HTR-8/SVneo (cell line): ENCODE data around the gene MTMR2.

GRCh38 chr11:95923417-95924278, at the start of gene MTMR2:
Gene MTMR2 (minus strand): TSS chr11:95924107.
- RRBS = under 1% methylated on average over 24 of the region's 55 CpGs

GRCh38 chr11:96057779-96058284, 133.9 kb upstream of the MTMR2 start:
- RRBS = no CpG with 5 or more reads among the region's 2 CpGs

DNA sequence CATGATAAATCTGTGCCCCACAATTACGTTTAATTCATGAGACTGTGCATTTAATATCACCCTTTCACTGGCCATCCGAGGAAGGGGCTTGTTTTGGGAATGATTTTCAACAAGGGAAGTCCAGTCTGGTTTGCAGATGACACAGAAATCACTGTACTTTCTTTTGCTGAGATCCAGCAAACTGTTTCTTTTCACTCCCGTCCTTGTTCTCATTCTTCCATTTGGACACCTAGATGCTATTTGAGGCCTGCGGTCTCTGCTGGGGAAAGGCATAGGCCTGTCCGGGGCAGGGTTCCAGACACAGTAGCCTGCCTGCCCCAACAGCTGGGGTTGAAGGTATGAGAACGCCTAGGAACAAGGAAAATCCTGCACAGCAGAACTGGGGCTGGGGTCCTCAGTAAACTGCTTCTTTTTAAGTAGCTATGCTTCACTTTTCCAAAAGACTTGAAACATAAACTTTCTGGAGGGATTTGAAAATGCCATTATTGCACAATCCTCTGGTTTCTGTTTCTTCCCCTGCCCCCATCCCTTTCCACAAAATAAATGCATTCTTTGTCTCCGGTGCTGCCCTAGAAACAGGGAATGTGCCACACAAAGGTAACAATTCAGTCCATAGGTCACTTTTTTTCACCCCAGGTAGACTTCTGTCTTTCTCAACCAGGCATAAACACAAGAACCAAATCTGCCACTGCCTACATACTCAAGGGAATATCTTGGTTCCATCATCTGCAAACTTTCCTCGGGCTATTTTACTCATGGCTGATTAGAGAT, 174.7 kb upstream of the MTMR2 start:
- RRBS = no CpG with 5 or more reads among the region's 8 CpGs

DNA sequence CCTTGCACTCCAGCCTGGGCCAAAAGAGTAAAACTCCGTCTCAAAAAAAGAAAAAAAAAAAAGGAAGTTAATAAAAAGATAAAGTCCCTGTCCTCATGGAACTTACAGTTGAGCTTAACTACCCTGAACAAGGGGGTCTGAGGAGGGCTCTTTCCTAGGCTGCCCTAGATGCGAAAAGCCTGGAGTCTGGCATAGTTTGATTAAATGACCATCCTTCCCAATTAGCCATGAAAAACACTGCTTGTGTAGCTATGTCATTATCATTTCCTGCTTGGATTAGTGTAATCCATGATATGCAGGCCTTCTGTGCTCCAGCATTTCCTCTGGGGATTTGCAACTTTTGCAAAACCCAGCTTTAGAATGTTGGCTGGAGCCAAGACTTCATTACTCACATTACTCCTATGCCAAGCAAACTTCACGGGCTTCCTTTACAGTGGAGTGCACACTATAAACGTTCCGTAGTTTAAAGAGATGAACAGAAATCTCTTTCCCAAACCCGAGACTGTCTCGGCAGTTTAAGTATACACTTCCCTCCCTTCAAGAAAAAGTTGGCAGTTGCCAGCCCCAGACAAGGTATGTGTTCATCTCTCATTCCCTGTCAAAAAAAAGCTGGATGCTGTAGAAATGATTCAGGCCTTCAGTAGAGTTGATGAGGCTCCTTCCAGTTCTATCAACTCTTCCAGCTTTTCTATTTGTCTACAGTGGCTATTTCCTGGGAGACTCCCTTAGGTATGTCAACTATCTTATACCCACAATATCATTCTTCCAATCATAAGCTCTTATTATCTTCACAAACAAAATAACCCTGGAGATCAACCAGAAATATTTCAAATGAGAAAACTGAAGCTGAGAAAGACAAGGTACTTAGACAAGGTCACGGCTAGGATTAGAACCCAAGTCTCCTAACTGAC, 180.1 kb downstream of the MAML2 start:
- RRBS = no CpG with 5 or more reads among the region's 8 CpGs

GRCh38 chr11:96249209-96250399, 93.4 kb downstream of the MAML2 start:
- RRBS = no CpG with 5 or more reads among the region's 13 CpGs

GRCh38 chr11:96252873-96253928, 89.8 kb downstream of the MAML2 start:
- RRBS = no CpG with 5 or more reads among the region's 8 CpGs

- RRBS = no CpG with 5 or more reads among the region's 2 CpGs
Measured at GRCh38 chr11:96259187-96259408, 83.9 kb downstream of the MAML2 start.

DNA sequence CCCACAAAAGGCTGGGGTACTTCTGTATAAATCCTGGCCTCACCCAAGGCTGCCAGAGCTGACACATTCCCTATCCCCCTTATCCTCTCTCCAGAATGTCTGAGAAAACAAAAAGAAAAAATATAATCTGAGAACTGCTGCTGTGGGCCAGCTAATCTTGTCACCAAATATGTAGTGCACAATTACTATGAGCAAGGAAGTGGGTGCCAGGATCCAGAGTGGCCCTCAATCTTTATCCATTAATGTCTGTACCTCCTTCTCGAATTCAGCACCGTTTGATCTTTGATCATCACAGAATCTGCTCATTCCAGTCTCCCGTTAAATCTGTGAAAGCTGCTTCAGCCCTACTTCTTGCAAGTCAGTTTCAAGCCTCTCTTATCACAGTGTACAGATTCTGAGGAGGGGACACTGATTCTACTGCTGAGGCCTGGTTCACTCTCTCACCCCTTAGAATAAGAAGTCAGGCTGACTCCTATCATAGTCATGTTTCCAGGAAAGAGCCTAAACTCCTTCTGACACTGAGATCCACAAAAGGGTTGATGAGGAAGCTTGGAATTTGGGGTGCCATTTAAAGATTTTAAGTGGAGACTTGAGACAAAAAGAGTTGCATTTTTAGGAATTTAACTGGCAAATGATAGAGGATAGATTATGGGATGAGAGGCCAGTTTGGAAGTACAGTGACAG, 39.1 kb downstream of the MAML2 start:
- RRBS = no CpG with 5 or more reads among the region's 3 CpGs

- RRBS = no CpG with 5 or more reads among the region's 9 CpGs
Measured at GRCh38 chr11:98069979-98070243, 950.8 kb upstream of the CNTN5 start.

DNA sequence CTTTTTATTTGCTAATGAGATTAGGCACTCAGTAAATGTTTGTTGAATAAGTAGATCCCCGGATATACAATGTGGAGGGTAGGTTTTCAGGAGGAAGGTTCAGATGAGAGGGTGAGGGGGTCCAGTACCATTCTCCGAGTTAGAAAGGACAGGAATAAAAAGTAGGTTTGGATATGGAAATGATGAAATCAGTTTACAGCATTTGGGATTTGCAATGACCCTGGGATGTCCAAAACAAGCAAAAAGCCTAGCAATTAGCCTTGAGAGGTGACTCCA, 101.5 kb upstream of the ARHGAP42 start:
- RRBS = no CpG with 5 or more reads among the region's 2 CpGs

DNA sequence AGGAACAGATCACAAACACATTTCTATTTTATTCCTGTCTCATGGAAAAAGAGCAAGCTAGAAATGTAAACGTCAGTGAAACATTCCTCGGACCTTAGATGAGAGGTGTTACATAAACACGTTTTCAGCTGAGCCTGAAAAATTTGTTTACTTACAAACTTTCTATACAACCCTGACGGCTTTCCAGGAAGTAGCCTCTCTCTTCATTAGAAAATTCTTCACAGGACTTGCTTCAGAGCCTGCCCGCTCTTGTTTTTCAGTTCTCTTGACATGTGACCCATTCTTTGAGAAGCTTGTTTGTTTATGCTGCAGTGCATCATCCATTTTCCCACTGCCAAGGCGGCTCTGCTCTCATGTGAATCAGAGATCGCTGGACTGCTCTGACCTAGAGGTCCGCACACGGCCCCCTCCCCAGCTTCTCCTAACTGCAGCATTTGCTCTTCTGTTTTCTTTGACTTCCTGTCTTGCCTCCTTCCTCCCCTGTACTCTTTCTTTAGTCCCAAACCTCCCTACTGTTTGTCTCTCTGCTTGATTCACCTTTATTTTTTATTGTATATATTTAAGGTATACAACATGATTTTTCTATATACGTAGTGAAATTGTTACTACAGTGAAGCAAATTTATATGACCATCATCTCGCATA, 47.9 kb upstream of the ARHGAP42 start:
- RRBS = no CpG with 5 or more reads among the region's 11 CpGs

GRCh38 chr11:100902573-100903143, 215.6 kb downstream of the ARHGAP42 start:
- RRBS = no CpG with 5 or more reads among the region's 7 CpGs

GRCh38 chr11:100930112-100930579, 199.5 kb downstream of the PGR start:
- RRBS = no CpG with 5 or more reads among the region's 4 CpGs

GRCh38 chr11:101907894-101908128, 7.0 kb upstream of the CEP126 start:
- RRBS = no CpG with 5 or more reads among the region's 1 CpG

- RRBS = no CpG with 5 or more reads among the region's 6 CpGs
Measured at GRCh38 chr11:101914396-101914777, 423 bp upstream of the CEP126 start.

- RRBS = no CpG with 5 or more reads among the region's 13 CpGs
Measured at GRCh38 chr11:102164945-102166018, 55.0 kb downstream of the YAP1 start.

GRCh38 chr11:102229659-102230359, 87.5 kb upstream of the BIRC3 start:
- RRBS = no CpG with 5 or more reads among the region's 3 CpGs

- RRBS = no CpG with 5 or more reads among the region's 3 CpGs
Measured at GRCh38 chr11:102279606-102279934, 37.7 kb upstream of the BIRC3 start.

GRCh38 chr11:102300713-102301283, 16.5 kb upstream of the BIRC3 start:
- RRBS = no CpG with 5 or more reads among the region's 2 CpGs

GRCh38 chr11:102415114-102415903, 37.3 kb downstream of the TMEM123 start:
- RRBS = no CpG with 5 or more reads among the region's 2 CpGs